SJSA1 (cell line): ENCODE measurements around a stretch of chr16.

- RAMPAGE, long total RNA = no peak
These were observed 5.9 kb downstream of the CLEC19A start for GRCh38 chr16:19291353-19291836.

DNA sequence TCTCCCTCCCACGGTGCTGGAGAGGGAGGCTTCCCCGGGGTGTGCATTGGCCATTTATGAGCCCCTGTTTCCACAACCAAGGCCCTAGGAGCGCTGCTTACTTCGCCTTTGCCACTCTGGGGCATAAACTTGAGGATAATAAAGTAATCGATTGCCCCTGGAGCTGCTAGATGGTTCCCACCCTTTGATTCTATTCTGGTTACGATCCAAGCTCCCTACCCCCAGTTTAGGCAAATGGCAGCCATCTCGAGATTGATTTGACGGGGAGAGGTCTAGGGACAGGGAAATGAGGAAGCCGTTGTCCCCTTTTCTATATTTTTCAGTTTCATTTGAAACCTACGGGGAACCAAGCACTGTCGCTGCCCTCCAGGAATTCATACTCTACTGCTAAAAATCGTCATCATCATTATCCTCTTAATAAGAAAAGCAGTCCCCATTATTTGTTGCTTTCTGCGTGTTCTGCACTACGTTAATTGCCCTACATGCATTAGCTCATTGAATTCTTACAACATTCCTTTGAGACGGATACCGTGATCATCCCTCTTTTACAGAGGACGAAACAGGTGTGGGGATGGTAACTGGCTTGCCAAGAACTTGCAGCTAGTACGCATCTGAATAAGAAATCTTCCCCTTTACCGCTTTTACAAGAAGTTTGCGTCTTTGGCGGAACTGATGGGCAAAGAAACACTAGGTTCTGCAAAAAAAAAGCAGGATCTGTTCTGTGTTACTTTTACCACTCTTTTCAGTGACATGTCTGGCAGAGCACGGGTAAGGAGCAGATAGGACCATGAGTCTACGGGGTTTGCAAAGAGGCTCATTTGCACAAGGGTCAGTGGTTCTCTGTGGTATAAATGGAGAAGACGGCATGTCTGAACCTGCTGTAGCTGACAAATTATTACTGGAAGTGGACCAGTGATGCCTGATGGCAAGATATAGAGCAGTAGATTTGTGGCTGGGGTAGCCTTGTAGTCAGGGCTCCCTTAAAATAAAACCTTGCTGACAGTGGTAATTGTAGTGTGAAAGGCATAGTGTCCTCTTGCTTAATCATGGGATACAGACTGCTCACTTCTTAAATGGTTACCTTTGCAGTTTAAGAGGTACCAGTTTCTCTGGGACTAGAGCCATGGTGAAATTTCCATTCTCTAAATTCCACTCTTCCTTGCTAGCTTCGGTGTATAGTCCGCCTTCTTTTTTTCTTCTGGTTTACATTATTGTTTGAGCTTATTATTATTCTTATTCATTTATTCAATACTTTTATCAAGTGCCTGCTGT, 1.2 kb downstream of the CCP110 start:
- RAMPAGE, long total RNA = no peak

DNA sequence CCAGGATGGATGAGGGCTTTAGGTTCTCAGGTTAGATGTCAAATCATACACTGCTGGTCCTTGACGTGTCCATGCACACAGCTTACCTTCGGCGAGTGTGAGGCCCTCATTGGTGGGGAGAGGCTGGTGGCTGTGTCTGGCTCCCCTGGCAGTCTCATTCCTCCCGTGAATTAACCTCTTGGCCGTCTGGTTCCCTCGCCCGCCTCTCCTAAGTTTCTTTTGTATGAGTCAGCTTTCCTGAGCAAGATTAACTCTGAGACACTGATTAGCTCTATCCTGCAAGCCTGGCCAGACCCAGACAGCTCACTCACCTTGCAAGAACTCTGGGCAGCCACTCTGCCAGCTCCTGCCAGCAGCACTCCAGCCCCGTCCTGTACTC, 39.8 kb downstream of the VPS35L start:
- RAMPAGE, long total RNA = no peak

GRCh38 chr16:19639797-19640480, 78.1 kb downstream of the KNOP1 start:
- RAMPAGE, long total RNA = no peak

DNA sequence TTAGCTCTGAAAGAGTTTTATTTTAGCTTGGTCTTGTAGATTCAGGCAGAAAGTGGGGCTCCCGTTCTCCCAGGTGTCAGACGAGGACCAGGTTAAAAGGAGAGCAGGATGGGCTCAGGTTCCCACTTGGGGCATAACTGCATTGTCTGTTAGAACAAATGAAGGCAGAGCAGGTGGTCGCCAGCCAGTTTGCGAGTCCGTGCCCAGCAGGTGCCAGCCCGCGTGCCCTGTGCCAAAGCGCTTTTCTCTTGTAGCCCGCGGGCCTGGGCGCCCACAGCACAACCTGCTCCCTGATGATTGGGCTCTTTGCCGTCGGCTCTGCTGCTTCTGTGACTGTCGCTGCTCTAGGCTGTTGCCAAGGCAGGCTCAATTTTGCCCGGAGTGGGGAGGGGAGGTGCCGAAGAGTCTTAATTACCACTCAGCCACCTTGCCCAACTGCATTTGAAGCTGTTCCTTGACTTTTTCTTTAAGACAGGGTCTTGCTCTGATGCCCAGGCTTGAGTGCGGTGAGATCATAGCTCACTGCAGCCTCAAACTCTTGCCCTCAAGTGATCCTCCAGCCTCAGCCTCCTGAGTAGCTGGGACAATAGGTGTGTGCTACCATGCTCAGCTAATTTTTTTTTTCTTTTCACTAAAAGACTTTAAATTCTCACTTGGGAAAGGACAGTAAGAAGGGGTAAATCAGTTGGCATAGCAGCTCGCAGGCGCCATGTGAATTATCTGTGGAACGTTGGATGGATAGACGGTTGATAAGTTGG, 21.0 kb downstream of the KNOP1 start:
- RAMPAGE, long total RNA = no peak

DNA sequence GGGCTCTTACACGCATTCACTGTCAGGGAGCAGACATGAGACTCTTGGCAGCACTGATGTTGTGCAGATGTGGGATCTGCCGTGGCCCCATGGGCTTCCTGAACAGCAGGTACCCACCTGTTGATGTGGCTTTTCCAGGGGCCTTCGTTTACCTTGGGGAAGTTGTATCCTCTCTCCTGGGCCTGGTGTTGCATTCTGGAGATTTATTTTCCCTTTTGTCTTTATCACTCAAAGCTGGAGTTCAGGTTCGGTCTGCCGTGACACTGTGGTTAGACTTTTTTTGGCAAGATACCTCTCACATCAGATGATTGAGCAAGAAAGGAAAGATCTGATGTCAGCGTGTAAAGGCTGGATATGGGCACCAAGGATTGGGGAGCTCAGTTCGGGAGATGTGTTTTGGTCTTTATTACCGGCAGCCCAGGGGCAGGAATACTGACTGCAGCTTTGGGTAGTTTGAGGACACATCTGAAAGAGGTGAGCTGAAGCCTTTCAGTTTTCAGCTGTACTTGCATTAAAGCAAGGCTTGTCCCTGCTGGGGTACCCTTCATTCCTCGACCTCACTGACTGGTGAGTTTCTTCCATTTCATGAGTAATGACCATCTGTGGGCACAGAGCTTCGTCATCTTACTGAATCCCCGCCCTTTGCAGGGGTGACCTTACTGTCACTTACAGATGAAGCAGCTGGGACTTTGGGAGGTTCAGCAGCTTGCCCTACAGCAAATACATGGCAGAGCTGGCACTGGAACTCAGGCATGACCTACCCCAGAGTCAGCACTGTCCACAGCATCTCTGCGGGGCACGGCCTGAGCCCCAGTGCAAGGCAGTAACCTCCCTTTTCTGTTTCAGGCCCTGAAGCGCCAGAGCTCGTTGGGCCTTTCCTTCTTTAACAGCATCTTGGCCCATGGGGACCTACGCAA, 19.1 kb downstream of the KNOP1 start:
- RAMPAGE, long total RNA = no peak

- RAMPAGE, long total RNA = no peak
These were observed 17.8 kb downstream of the KNOP1 start for GRCh38 chr16:19700016-19700835.

- RAMPAGE, long total RNA = no peak
These were observed 3.8 kb downstream of the KNOP1 start for GRCh38 chr16:19713948-19714988.

DNA sequence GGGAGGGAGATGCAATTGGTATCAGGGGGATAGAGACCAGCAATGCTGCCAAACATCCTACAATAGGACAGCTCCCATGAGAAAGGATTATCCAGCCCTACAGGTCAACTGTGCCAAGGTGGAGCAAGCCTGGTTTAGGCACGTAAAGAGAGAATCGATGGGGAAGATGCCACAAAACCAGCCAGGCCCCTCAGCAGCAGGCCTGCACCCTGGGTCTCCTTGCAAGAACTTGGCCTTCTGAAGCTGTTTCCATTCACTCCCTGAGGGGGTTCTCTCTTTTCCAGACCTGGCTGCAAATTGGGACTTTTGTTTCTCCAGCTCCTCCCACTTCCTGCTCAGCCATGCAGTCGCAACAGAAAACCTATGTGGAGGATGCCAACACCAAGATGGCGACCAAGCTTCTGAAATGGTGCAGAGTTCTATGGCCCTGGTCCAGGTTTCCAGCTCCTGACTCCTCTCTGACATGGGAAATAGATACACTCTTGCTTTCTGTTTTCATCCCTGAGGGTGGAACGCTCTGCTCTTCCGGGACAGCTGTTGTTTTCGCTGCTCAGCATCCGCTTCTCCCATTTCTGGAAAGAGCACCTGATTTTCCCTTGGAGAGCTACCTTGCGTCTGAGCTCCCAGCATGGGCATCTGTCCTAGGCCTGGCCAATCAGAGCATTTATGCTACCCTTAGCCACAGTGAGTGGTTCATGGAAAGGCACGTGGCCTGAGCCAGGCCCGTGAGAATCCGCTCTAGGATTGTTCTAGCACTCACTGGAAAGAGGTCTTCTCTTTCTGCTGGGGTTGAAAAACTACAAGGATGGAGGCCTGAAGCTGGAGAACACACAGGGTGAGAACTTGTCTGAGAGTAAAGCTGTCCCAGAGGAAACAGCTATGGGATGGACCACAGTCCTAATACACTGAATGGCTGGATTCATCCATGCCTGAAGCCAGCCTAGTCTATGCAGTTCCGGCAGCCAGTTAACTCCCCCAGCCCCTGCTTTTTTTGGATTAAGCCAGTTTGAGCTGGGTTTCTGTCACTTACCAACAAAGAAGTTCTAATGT, 8.1 kb downstream of the GPRC5B start:
- RAMPAGE, long total RNA = no peak

- RAMPAGE, long total RNA = no peak
These were observed 18.2 kb downstream of the PDILT start for GRCh38 chr16:20385883-20387144.

DNA sequence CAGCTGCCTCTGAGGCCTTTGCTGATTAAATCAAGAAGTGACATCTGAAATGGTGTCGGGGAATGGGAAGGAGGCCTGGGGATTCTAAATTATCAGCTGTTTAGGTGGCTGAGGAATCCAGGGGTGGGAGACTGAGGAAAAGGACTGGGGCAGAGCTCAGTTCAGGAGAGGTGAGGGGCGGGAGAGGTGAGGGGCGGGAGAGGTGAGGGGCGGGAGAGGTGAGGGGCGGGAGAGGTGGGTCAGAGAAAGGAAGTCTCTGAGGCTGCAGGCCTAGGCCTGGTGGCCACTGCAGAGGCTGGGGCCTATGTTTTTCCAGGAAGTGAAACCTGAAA, 332 bp downstream of the ACSM5 start:
- RAMPAGE, long total RNA = no peak

DNA sequence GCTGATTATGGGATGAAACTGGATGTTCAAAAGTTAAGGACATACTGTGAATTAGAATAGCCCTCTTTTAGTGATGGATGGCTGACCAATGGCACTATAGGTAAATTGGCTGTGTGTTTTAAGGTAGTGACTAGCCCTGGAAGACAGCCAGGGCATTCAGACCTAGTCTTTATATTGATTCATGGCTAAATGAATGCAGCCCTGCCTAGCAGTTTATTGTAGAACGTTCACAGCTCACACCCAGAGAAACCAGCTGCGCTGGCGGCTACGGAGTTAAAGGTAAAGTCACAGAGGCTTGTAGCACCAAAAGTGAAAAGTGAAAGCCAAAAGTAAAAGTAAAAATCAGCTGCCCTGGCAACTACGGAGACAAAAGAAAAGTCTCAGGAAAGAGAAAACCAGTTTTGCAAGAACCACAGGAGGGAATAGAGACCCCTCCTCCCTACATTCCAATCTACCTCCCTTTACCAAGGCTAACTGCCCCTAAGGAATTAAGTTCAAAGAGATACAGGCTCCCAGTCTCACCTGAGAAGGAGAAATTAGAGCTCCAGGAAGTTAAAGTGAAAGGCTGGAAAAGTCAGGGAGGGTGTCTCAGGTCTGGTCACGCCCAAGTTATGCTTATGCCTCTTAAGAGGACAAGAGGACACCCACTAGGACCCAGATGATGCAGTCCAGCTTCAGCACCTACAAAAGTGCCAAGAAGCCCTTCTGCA, 21.7 kb downstream of the ACSM1 start:
- RAMPAGE, long total RNA = no peak

- RAMPAGE, long total RNA = no peak
These were observed 2.9 kb downstream of the THUMPD1 start for GRCh38 chr16:20738589-20739187.

GRCh38 chr16:20791812-20792441, 14.3 kb downstream of the ERI2 start:
- RAMPAGE, long total RNA = no peak

GRCh38 chr16:21161135-21161518, 2.7 kb downstream of the LDAF1 start:
- RAMPAGE, long total RNA = no peak

DNA sequence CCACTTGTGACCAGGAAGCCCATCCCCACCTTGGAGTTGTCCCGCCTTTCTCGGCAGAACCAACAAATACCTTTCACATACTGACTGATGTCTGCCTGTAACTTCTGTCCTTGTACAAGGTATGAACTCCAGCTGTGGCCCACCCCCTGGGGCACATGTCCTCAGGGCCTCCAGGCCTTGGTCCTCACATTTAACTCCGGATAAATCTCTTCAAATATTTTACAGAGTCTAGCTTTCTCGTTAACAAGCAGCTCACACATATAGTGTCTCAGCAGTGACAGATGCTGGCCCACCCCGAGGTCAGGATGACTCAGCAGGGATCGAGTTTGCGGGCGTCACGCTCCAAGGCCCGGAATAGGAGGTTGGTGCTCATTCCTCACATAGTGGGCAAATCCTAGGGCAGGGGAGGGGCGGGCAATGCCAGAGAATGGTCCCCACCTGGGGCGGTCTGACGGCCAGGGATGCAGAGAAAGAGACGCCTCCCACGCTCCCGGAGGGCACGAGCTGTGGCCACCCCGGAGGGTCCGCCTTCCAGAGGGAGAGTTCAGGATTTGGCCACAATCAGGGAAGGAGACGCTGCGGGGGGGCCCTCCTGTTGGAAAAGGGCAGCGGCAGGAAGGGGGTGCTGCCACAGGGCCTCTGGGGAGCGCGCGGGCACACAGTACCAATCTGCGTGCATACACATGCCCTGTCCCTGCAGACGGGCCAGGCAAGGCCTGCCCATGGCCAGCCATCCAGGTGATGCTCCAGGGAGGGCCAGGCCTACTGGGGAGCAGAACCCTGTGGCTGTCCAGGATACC, 87.8 kb upstream of the METTL9 start:
- RAMPAGE, long total RNA = no peak

DNA sequence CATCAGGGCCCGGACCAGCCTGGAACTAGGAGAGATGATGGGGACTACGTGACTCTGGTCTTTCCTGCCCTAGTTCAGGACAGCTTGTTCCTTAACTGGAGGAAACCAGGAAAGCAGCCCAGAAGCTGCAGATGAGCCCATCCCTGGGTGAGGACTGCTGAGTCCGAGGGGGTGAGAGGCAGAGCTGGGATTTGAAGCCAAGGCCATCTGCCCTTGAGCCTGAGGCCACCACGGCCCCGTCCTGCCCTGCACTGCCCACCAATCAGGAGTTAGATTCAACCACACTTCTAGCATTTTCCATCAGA, 55.8 kb upstream of the METTL9 start:
- RAMPAGE, long total RNA = no peak

DNA sequence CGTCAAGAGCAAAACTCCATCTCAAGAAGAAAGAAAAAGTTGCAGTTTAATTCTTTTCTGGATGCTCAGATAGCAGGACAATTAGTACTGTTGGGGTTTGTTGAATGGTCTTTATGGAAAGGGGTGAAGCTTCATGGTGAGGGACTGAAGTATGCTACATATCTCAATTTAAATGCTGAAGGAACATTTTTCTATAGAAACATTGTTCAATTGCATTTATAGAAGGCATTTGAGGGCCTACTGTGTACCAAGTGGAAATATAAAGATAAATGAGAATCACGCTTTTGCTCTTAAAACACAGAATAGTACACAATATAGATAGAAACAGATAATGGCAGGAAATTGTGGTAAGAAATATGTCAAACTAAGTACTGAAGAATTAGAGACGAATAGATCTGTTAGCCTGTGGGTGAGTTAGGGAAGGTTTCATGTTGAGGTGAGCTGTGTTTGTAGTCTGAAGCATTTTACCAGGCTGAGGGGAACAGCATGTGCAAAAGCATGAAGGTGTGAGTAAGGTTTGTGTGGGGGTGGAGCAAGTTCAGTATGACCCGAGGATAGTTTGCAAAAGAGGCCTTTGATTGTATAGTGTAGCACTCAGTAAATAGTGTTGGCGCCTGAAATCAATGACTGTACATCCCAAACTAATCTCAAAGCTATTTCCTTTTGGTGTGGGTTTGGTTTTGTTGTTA, 14.0 kb downstream of the IGSF6 start:
- RAMPAGE, long total RNA = no peak

DNA sequence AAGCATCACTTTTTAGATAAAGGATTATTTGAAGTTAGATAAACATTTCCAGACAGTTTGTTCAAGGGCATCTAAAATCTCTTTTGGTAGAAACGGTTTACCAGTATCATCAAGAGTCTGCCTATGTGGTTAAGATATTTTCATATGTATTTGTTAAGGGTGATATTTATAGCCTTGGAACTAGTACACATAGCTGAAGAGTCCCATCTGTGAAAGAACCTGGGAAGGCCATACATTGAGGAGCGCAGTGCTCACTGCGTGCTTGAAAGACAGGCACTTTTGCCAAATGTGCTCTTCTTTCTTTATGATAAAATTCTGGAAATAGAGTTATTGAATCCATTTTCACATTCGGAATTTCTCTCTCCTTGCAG, 7.8 kb downstream of the IGSF6 start:
- RAMPAGE, long total RNA = no peak

DNA sequence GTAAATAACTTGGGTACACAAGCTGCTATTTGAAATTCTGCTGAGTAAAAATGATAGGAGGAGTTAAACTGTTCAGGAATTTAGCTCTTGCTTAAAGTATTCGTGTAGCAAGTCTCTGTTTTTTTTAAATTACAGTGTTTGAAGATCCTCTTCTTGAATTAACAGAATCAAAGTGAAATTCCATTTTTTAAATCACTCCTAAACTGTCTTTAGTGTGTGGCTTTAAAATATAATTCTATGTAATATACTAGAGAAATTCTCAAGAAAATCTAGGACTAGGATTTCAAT, 18.8 kb downstream of the MOSMO start:
- RAMPAGE, long total RNA = no peak